HTERT-HM (cell line): Measurements from ENCODE around the gene MEIS2.

GRCh38 chr15:36605433-36605939, 26.1 kb downstream of the CDIN1 start:
- RRBS = no CpG with 5 or more reads among the region's 3 CpGs

GRCh38 chr15:36877757-36879065, 222.1 kb downstream of the MEIS2 start:
- RRBS = no CpG with 5 or more reads among the region's 46 CpGs

DNA sequence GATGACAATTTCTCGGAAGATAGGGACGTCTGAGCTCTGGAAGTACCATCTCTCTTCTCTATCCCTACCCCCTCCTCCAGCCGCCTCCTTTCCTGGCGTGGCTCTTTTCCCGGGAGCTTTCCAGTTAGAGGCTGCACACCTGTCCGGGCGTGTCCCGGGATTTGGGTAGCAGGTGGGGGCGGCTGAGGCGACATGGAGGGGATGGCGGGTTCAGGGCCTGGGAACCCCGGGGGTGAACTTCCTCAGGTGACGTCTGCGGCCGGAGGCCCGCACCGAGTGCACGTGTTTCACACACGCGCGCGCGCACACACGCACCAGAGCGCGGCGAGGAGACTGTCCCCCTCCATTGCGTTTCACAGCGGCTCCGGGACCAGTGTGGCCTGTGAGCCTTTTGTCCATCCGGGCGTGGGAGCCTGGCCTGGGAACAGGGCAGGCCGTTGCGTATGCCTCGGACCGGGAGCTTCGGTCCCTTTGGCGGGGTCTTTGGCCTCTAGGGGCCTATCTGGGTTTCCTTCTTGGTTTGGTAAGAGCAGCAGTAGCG, 220.2 kb downstream of the MEIS2 start:
- RRBS = 64% methylated on average over 14 of the region's 39 CpGs

- RRBS = 1% methylated on average over 16 of the region's 75 CpGs
These were observed at the start of gene MEIS2 for GRCh38 chr15:37099855-37100923. Gene MEIS2, minus strand, starts transcription at chr15:37100549.

GRCh38 chr15:37101624-37102789, 1.7 kb upstream of the MEIS2 start:
- RRBS = under 1% methylated on average over 14 of the region's 66 CpGs

- RRBS = no CpG with 5 or more reads among the region's 3 CpGs
These were observed 119.1 kb upstream of the MEIS2 start for GRCh38 chr15:37219420-37219969.

DNA sequence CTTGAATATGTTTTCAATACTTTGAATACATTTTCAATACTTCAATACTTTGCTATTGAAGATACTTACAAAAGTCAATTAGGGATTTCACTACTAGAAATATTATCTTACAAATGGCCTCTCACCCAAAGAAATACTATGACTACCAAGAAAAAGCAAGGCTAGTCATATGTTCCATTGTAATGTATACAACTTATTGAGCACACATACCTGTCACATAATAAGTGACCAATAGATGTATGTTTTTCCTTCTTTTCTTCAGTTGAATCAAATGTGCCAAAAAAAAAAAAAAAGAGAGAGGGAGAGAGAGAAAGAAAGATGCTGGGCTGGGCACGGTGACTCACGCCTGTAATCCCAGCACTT, 157.2 kb downstream of the TMCO5A start:
- RRBS = no CpG with 5 or more reads among the region's 2 CpGs

GRCh38 chr15:38397867-38398542, 55.9 kb upstream of the FAM98B start:
- RRBS = no CpG with 5 or more reads among the region's 2 CpGs

DNA sequence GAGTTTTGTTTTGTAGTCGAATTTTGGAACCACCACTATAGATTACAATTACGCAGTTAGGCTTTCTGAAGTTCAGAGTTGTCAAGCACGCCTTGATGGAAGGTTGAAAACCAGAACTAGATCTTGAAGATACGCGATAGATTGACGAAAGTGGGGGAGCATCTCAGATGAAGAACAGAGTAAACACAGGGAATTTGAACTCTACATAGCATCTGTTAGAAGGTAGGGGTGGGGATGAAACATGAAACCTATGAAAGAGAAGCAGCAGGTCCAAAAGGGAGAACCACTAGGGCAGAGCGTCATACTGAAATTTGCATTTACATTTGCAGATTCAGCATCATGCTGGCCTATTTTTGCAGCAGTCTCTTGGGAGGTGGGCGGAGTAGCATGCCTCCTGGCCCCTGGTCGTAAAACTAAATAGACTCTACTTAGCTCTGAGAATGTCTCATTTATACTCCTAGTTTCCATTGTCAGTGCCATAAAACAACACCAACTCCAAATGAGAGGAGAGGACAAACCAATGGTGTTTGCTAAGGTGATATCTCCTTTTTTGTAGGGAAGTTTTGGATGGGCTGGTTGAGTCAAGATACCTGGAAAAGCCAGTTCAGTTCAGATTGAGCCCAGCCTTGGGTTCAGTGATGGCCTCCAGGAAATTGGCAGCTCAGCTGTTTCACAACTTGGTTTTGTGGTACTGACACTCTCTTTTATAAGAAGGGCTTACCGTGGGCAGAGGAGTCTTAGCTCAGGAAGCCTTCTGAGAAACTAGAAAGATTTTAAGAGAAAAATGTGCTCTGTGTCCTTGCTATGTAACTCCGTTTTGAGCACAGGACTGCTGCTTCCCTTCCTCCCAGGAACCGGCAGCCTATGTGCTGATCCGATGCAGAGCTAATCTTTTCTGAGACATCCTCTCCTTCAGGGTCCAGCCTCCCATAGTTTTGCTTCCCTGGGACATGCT, 46.3 kb upstream of the RASGRP1 start:
- RRBS = no CpG with 5 or more reads among the region's 13 CpGs

DNA sequence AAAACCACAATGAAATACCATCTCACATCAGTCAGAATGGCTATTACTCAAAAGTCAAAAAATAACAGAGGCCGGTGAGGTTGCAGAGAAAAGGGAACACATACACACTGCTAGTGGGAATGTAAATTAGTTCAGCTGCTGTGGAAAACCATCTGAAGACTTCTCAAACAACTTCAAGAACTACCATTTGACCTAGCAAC, 199.3 kb upstream of the THBS1 start:
- RRBS = no CpG with 5 or more reads among the region's 1 CpG

DNA sequence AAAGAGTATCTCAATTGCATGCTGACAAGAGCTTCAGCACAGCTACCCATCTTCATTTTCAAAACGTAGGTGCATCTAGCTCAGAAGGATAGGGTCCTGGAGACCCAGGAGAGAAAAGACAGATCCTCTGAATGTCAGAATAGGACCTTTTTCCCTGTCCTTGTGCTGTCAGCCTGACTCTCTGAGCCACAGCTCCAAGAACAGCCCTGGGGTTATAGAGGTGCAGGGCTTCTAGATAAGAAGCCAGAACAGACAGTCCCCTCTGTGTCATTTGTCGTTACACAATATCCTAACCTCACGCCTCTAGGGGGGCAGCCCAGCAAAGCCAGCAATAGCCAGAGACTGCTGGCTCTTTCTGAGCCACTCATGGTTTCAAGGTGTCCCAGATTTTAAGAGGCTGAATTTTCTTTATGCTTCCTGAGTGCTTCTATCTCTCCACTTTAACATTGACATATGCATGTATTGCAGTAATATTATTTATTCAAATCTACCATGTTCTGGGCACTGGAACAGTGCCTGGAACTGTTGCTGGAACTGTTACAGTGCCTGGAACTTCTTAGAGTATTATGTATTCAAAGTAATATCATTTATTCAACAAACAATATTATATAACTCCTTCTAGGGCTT, 153.1 kb upstream of the THBS1 start:
- RRBS = no CpG with 5 or more reads among the region's 3 CpGs

DNA sequence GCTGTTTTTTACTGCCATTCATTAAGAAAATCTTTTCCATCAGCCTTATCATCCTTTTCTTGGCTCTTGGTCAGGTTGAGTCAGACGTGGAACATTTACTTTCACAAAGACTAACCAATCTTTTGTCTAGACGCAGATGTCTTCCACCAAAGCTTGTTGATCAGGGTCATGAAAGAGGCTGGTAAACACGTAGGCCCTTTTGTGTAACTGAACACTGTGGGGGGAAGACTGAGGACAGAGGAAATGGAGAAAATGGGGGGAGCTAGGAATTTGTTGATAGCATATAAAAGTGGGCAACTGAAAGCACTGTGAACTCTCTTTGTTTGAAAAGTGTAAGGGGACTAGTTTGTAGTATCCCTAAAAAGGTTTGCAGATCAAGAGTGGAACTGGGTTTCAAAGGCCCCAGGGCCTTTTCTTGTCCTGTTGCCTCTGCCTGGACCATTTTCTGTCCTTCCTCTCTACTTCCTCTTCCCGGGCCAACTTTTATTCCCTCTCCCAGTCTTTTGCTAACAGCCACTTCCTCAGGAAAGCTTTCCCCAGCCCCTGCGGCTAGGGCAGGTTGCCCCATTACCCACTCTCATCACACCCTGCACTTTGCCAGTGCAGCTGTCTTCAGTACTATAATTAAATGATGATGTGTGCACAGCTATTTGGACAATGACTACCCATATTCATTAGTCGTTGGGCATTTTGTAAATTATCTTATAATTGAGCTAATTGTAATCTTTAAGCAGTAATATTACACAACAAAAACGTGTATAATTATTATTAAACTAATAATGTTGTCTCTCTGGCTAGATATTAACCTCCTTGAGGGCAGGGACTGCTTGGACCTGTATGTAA, 150.6 kb upstream of the THBS1 start:
- RRBS = no CpG with 5 or more reads among the region's 7 CpGs

DNA sequence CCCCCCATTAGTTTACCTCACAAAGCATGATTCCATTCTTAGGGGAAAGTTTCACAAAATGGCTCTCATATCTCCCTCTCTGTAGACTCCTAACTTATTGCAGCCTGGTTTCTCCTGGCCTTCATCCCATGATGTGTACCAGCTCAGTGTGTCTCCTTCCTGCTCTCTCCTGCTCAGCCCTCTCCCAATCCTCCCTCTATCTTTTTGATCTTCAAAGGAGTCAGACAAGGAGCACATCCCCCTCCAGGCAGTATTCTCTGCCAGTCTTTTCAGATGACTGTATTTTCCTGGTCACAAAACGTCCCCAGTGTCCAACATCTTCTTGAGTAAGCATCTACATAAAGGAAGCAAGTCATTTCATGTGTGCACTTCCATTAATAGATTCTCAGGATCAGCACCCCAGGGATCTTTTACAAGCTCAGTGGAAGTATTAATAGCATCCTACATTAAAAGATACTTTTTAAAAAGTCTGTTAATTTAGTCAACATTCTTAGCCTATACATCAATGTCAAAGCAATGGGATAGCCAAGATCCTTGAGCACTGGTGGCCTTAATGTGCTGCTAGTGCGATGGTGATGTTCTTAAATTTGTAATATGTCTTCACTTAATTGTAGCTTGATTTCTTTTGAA, 148.8 kb upstream of the THBS1 start:
- RRBS = no CpG with 5 or more reads among the region's 2 CpGs

- RRBS = no CpG with 5 or more reads among the region's 1 CpG
These were observed 3.9 kb downstream of the THBS1 start for GRCh38 chr15:39584767-39585145.

DNA sequence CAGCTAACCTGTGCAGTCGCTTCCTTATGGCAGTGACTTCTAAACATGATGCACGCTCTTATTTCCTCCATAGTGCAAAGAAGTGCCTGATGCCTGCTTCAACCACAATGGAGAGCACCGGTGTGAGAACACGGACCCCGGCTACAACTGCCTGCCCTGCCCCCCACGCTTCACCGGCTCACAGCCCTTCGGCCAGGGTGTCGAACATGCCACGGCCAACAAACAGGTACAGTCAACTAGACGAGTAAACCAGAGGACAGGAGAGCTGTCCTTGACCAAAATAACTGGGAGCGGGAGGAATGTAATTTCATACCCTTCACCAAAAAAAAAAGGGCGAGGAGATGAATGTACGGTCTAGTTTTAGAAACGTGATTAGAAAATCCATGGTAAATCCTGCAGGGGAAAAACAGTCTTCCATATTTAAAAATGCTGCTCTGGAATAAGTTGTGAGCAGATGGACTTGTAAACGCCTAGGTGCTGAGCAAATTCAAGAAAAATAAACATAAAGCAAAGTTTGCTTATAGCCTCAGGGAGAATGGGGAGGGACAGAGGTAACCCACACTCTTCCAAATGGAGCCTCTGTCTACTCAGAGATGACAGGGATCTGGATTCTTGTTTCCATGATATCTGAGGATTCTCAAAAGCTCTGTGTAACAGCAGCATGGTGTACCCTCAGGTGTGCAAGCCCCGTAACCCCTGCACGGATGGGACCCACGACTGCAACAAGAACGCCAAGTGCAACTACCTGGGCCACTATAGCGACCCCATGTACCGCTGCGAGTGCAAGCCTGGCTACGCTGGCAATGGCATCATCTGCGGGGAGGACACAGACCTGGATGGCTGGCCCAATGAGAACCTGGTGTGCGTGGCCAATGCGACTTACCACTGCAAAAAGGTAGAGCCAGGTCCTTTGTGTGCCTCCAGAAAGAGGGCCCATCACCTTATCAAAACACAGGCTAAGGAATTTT, 8.5 kb downstream of the THBS1 start:
- RRBS = 85% methylated on average over 2 of the region's 27 CpGs

GRCh38 chr15:39599383-39599782, 18.5 kb downstream of the THBS1 start:
- RRBS = no CpG with 5 or more reads among the region's 2 CpGs

DNA sequence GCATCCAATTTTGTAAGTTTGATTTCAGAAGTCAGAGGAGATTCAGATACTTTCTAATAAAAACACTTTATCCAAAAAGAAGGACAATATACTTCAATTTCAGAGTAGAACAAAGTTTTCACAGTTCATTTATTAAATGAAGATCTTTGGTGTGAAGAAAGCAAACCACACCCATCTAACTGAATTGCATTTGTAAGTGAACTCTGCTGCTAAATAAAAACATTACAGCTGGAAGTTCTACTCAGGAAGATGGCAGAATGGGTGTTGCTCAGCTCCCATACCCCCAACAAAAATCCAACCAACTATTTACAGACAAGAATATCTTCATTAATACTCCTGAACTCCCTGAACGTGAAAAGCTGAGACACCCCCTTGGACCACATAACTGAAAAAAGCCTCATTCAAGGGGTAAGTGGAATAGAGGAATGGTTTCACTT, 27.6 kb downstream of the THBS1 start:
- RRBS = no CpG with 5 or more reads among the region's 1 CpG

- RRBS = no CpG with 5 or more reads among the region's 4 CpGs
These were observed 41.8 kb downstream of the THBS1 start for GRCh38 chr15:39622707-39623146.

GRCh38 chr15:40051557-40052084, 12.6 kb upstream of the SRP14 start:
- RRBS = no CpG with 5 or more reads among the region's 5 CpGs

DNA sequence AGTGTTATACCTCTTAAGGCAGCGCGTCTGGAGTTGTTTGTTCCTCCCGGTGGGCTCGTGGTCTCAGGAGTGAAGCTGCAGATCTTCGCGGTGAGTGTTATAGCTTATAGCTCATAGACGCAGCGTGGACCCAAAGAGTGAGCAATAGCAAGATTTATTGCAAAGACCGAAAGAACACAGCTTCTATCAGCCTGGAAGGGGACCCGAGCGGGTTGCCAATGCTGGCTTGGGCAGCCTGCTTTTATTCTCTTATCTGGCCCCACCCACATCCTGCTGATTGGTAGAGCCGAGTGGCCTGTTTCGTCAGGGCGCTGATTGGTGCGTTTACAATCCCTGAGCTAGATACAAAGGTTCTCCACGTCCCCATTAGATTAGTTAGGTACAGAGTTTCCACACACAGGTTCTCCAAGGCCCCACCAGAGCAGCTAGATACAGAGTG, 34.5 kb downstream of the BMF start:
- RRBS = no CpG with 5 or more reads among the region's 16 CpGs